ENCODE results near the genes CFAP74, RER1 and PLCH2.

- PRO-cap: no peak
These were observed 9.1 kb upstream of the ATAD3B start for GRCh38 chr1:1462162-1463192.

GRCh38 chr1:1533225-1533931 lies 7.0 kb downstream of the TMEM240 start:
- PRO-cap: no peak

- PRO-cap: no peak
These were observed 615 bp downstream of the TMEM240 start for GRCh38 chr1:1539485-1540532.

GRCh38 chr1:1551575-1552337 lies 11.3 kb upstream of the TMEM240 start:
- PRO-cap: no peak

- PRO-cap: no peak
These were observed 7.0 kb upstream of the MMP23B start for GRCh38 chr1:1624938-1625494.

- PRO-cap: no peak
These were observed 20.6 kb downstream of the NADK start for GRCh38 chr1:1757290-1758530.

- PRO-cap: bidirectional peak, plus-strand start at chr1:1858889, minus-strand start at chr1:1858824
These were observed 32.3 kb downstream of the GNB1 start for GRCh38 chr1:1858569-1858997.

DNA sequence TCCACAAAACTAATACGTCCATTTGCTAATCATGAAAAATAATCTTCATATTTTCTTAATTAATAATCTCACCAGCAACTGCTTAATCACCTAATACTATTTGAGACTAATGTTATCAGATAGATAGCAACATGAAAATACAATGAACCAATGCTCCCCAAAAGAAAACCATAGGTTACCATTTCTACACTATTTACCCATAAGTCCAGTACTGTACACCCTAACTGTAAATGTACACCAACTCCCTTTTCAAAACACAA lies 1.8 kb downstream of the GNB1 start:
- PRO-cap: no peak

DNA sequence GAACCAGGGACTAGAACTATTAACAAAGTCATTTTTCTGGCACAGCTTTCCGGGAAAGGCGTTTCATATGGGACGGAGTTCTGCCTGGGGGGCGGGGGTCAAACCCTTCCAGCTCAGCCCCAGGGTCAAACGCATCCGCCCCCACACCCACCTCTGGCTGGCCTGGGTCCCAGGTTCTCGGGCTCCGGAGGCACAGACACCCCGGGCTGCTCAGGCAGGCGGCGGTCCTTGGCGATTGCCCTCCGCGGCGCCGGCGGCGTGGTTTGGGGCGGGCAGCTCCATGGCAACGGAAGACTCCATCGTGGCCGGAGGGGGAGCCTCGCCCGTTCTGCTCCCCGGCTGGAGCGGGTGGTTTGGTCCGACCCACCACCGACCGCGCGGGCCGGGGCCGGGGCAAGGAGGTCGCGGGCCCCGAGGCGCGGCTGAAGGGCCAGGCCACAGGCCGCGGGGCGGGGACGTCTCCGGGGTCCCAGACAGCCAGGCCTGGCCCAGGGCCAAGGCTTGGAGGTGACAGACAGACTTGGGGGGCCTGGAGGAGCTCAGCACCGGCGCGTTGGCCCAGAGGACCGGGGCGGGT lies at the start of gene CFAP74:
TSS of gene CFAP74 (minus strand) at position 237 of the 577 bp plus-strand sequence.
- PRO-cap: bidirectional peak, plus-strand start at position 396 of the sequence, minus-strand start at position 237 of the sequence

DNA sequence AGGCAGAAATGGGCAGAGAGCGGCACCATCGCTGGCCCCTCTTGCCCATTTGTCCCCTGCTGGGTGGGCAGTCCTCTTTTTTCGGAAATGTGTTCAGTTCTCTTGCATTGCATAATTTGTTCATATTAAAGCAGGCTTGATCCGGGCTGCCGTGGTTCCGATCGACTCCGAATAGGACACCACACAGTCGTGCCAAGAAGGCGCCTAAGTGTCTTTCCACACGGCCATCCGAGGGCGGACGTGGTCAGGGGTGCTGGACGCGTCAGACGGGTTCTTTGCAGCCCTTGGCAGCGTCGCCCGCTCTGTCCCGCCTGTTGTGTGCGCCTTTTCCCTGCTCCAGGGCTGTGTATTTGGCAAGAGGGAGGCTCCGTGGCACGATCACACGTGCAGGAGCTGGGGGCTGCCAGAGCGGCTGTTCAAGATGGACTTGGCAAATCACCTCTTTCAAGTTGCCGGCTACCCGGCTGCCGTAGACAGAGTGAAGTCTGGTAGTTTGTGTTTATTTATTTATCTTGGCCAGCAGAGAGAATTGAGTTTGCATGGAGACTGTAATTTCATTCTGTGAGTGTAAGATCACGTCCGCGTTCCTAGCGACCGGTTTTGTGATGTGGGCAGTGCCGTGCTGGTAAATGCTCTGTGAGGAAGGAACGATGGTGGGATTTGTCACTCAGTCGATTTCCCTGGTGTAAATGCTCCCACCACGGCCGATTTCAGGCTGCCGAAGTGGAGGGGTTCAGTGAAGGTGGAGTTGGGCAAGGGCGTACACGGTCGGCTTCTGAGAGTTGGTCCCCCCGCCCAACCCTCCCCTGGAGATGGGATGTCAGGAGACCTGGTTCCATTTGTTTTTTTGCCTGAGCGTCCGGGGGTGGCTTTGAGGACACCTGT lies 31.9 kb downstream of the PRKCZ start:
- PRO-cap: no peak

DNA sequence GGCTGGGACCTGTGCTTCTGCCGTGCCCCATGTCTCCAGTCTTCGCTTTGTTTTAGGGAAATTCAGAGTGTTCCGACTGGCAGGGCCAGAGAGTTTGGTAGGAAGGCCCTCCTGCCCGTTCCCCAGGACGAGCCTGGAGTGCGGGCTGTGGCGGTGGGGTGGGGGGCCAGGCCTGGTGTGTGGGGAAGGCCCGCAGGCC lies 1.6 kb downstream of the SKI start:
- PRO-cap: no peak

GRCh38 chr1:2277406-2277991 lies 49.4 kb downstream of the SKI start:
- PRO-cap: no peak

GRCh38 chr1:2303773-2304050 lies 75.6 kb downstream of the SKI start:
- PRO-cap: no peak

GRCh38 chr1:2307568-2308028 lies 79.5 kb downstream of the SKI start:
- PRO-cap: no peak

GRCh38 chr1:2312806-2313549 lies 78.4 kb downstream of the MORN1 start:
- PRO-cap: no peak

- PRO-cap: bidirectional peak, plus-strand start at chr1:2391842, minus-strand start at chr1:2391554
These were observed at the start of gene RER1 for GRCh38 chr1:2391417-2392222. RER1 (plus strand) TSS chr1:2391841.

DNA sequence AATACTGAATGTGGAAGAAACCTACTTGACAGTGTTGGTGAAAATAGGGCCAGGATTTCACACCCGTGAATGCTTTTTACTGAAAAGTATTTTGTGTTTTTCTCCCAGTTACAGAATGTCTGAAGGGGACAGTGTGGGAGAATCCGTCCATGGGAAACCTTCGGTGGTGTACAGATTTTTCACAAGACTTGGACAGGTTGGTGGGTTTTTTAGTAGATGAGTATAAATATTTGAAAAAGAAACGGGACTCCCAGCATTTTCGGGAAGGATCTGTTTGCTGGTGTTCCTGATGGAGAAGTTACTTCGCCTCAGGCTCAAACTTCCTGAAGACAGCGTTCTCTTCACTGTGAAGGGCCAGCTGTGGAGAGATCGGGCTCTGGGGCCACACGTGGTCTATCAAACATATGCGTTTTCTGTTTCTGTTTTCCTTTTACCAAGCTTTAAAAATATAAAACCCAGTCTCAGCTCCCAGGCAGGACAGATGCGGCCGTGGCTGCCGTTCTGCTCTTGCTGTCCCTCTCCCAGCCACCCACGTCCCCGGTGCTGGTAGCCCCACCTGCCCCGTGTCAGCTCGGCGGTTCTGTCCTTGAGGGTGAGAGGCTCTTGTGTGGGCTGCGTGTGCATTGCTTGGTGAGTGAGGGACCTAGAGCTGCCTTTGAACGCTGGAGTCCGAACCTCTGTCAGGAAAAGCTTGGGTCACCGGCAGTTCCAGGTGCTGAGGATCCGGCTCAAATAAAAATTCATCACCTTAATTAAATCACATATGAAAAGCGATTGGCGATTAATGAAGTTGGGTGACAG lies 4.2 kb downstream of the RER1 start:
- PRO-cap: no peak

DNA sequence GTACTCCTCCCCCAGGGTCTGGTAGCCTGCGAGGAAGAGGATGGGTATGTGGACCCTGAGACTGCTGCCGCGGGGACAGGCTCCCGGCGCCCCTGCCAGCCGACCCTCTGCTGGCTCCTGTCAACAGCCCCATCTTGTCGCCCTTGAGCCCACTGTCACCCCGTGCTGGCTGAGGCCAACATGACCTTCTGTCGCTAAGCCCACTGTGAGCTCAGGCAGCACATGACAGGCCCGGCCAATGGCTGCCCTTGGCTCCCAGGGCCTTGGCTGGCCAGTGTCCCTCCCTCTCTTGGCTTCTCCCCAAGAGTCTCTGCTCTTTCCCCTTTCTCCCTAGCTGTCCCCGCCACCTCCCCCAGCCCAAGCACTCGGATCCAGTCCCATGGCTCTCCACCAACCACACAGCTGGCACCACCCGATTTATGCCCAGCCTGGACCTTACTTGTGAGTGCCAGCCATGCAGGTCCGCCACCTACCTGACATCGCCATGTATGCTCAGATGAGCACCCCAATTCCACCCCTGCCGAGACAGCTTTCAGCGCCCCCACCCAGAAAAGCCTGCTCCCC lies 3.4 kb downstream of the PEX10 start:
- PRO-cap: no peak

DNA sequence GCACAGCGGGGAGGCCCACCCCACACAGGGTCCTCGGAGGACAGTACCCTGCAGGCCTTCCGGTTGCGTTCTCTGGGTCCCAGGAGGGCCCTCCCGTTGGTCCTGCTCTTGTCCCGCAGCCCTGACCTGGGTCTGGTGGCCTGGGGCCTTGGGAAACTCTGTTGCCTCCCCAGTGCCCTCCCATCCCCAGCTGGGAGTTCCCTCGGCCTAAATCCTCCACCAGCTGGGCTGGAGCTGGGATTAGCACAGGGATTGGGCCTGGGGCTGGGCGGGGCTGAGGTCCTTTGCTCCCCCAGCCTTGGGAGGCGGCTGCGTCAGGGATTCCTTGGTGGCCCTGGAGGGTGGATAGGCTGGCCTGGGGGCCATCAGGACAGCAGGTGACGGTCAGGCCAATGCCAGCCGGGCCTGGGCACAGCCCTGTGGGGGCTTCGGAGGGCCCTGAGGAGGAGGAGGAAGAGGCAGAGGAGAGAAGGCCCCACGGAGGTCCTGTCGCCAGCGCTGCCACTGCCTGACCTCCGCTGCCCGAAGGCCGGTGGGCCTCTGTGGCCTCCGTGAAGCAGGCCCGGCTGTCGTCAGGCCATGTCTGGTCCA lies at the start of gene PLCH2:
TSS of gene PLCH2 (plus strand) at position 280 of the 591 bp plus-strand sequence.
- PRO-cap: no peak

- PRO-cap: no peak
These were observed 18.5 kb downstream of the PANK4 start for GRCh38 chr1:2507813-2508307.